Epidermal melanocyte (primary cell): ENCODE measurements around the genes ST6GALNAC2 and MFSD11.

DNA sequence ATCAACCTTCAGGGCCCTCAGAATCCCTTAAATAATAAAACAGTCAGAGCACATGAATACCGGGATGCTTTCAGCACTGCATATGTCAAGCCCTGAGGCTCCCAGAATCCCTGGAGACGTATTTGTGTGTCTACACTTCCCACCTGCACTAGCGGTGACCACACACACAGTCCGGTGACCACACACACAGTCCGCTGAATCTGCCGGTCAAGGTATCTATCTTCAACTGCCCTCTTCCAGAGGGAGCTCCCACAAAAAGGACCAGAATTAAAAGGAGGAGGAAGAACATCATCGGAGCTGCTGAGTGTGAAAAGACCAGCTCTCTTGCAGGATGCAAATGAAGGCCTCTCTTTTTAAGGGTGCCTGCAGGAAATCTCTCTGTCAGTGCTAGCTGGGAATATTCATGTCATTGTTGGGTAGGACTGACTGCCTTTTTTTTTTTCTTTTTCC is 8.1 kb downstream of the UBE2O start:
- RRBS = 25% methylated on average over 3 of the region's 7 CpGs

- RRBS = 91% methylated on average over 2 of the region's 10 CpGs
These were observed 18.1 kb downstream of the ST6GALNAC2 start for GRCh38 chr17:76567372-76568226.

DNA sequence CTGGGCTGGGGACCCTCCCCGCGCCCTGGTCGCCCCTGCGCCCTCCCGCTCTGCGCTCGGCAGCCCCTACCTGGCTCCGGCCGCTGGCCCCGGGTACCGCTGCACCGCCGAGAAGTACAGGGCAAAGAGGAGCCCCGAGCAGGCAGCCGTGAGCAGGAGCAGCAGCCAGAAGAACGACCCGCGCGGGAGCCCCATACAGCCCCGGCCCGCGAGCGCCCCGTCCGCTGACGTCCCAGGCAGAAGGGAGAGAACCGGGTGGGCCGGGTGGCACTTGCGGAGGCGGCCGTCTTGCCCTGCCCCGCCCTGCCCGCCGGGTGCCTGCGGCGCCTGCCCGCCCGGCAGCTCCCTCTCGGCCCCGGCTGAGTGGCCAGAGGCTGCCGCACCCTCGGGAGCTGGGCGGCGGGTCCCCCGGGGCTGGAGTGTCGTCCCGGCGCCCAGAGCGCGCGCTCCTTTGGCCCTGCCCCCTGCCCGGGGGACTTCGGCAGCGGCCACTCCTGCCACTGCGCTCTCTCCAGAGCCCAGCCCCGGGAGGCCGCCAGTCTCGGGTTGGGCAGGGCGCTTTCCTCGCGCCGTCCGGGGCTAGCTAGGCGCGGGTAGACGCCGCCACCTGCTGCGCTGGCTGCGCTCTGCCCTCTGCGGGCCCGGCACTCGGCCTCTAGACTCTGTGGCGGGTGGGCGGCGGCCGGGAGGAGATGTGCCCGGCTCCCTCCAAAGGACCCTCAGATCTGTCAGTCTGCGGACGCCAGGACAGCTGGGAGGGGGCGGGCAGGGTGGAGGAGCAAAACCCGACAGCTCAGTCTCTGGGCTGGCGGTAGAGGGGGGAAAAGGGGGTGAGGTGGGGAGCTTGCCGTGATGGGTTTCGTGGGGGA is at the start of gene ST6GALNAC2:
Gene ST6GALNAC2, minus strand, starts transcription at position 247 of the 869 bp plus-strand sequence.
- RRBS = 3% methylated on average over 65 of the region's 84 CpGs

DNA sequence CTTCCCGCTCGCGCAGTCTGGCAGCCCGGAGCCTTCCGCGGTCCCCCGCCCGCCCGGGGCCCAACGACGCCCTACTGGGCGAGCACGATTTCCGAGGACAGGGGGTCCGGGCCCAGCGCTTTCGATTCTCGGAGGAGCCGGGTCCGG is 228 bp downstream of the METTL23 start:
- RRBS = 2% methylated on average over 11 of the region's 20 CpGs

DNA sequence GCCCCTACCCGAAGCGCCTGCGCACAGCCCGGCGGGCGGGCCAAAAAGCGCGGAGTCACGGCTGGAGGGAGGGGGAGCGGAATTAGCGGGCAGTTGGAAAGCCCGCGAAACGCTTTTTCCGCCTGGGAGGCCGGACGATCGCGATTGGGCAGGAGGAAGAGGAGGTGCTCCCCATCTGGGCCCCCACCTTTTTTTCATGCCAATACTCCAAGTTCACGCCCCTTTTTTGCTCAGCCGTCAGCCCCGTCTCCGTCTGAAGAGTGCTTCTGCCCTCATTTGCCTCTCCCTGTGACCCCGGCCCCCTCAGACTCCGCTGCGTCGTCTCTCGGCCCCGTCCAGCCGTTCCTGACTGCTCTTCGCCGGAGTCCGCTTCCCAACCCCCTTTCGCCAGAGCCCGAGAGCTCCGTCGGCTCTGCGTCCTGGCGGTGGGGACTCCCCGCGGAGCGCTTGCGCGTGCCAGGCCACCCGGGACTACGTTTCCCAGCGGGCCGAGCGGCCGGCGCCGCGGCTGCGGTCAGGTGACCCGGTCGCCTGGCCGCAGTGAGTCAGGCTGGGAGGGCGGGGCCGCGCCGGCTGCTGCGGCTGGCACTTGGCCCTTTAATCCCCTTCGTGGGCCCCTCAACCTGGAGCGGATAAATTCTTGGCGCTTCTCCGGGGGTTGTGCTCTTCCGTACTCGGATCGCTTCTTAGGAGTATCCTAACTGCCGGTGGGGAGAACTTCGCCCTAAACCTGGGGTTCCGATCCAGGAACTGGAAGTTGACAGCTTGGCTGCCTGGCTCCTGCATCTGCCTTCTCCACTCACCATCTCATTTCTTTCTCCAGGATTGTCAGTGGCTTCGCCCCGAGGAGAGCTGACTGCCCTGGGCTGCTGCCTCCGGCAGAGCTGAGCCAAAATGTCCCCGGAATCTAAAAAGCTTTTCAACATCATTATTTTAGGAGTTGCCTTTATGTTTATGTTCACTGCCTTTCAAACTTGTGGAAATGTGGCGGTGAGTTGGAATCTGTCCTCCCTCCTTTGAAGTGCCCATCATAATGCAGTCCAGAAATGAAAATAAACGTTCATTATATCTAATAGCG is at the start of gene MFSD11:
Gene MFSD11, plus strand, starts transcription at position 661 of the 1,078 bp plus-strand sequence.
- RRBS = 2% methylated on average over 40 of the region's 79 CpGs

DNA sequence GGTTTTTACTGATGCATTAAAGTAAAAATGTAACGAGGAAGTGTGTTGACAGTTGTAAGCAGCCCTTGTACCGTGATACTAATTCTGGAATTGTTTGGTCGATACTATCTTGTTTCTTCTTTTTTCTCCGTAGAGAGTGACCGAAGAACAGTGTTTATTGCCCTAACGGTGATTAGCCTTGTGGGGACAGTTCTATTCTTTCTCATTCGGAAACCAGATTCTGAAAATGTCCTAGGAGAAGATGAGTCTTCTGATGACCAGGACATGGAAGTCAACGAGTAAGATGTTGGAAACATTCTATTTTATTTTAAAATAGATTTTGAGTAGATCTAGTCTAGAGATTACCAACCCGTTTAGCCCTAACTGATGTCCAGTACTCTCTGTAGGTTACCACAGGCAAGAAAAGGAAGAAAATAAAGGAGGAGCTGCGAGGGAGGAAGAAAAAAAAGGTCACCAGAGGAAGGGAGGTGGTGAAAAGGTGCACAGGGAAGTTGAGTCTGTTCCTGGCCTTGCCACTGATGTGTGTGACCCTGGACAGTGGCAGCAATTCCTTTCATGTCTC is 6.4 kb downstream of the MFSD11 start:
- RRBS = no CpG with 5 or more reads among the region's 10 CpGs

DNA sequence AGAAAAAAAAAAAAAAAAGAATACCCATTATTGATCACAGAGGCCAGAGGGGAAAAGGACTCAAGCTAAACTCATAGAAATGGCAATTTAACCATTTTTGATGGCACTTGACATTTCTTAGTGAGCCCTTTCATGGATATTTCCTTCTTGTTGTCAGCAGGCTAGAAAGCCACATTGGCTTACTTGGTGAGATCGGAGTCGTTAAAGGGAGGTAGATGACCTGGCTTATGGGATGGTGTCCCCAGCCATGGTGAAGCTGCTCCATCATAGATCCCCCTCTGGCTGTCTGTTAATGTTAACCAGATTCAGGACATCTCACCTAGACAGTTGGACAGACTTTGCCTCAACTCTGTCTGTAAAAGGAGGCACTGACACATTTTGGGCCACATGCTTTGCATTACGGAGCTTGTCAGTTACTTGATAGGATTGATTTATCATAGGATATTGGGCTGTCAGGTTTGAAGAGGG is 19.0 kb downstream of the MFSD11 start:
- RRBS = no CpG with 5 or more reads among the region's 3 CpGs

DNA sequence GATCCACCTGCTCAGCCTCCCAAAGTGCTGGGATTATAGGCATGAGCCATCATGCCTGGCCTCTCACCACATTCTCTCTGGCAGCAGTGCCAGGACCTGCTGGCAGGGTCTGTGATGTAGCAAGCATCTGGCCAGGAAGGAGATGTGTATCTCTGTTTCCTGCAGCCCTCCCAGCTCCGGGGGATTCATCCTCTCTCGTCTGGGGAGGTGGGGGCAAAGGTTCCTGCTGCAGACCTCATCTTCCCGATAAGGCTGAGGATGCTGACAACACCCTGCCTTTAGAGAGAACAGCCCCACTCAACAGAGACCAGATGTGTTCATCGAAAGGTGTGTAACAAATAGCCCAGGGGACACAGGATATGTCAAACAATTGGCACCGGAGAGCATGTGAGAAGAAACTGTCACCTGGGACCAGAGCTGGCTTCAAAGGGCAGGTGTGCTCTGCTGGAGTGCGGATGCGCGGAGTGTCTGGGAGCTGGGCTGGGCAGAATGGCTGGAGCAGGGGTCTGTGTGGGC is 54.8 kb upstream of the SEC14L1 start:
- RRBS = no CpG with 5 or more reads among the region's 8 CpGs

DNA sequence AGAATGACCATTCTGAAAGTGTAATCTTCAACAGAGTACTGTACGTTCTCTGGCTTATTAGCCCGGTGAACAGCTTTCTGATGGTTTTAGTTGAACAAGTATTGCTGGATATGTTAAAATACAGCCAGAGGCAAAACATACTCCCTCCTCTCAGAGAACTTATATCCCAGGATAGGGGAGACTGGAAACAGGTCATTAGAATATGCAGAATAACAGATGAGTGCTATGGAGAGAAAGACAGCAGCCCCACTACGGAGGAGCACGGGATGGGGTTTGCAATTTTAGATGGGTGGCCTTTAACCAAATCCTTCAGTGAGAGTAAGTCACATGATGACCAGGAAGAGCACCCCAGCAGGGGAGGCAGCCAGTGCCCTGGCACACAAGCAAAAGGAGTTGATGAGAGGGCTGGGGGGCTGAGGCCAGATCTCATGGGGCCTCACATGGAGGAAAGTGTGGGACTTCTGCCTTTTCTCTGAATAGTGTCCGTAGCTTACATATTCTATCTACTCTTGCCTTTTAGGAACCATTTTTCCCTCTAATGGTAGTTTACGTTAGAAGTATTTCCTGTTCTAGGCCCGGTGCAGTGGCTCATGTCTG is 43.0 kb upstream of the SEC14L1 start:
- RRBS = no CpG with 5 or more reads among the region's 7 CpGs

DNA sequence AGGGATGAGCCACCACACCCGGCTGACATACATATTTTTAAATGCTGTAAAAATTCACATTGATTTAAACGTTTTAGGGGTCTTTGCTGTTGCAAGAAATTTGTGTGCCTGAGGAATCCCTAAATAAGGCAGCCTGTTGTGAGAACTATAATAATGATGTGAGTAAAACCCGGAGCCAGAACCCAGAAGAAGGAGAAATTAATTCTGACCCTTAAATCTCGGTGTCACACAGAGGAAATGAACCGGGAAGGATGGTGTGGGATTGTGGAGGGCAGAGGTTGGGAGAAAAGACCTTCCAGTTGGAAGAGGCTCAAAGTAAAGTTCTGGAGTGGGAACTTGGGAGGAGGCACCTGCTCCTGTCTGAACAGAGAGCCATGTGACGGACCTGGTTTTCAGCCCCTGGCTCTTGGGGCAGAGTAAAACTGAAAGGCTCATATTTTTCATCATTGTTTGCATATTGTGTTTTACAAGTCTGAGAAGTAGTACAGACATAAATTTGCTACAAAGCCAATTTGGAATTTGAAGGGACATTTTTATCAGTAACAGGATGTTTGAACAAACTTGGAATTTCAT is 24.5 kb upstream of the SEC14L1 start:
- RRBS = 96% methylated on average over 2 of the region's 6 CpGs

- RRBS = no CpG with 5 or more reads among the region's 8 CpGs
These were observed 976 bp upstream of the SEC14L1 start for GRCh38 chr17:77139791-77140195.

DNA sequence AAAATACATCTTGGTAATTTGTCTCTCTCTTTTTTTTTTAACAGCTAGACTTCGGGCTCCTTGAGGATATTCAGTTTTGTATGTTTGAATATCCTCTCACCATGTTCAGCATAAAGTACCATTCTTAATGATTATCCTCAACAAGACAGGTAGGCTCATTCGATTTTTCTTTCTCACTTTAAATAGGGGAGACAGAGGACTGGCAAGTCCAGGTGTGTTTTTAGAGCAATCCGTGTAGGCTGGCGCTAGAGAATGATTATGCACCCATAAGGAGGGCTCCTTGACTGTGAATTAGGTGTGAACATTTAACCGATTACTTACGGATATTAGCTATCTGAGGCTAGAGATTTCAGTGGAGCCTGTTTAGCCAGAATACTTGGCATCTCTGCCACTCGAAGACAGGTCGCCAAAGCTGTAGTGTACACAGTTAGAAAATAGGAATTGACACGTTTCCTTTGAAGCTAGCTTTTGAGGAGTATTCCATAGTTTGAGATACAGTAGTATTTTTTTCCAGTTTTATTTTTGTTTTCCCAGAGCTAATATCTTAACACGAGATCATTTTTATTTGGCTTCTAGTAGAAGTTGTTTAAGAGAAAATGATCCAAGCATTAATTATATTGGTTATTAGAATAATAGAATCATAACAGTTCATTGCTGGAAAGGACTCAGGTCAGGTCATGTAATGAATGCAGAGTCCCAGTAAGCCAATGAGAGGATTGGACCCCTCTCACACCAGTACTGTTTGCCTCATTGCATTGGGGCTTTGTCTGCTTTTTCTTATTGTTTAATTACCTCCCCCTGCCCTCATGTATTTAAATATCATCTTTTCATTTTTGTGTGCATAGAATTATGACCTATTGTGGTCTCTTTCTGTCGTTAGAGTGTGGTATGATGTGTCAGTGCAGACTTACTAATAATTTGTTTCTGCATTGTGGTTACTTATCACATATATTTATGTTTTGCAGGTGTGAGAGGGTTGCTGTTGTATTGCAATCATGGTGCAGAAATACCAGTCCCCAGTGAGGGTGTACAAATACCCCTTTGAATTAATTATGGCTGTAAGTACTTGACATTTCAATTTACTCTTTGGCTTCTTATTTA is 2.2 kb downstream of the SEC14L1 start:
- RRBS = no CpG with 5 or more reads among the region's 11 CpGs

- RRBS = no CpG with 5 or more reads among the region's 22 CpGs
These were observed 52.9 kb upstream of the SEPTIN9 start for GRCh38 chr17:77228176-77228934.

GRCh38 chr17:77374818-77375032 is 93.4 kb downstream of the SEPTIN9 start:
- RRBS = no CpG with 5 or more reads among the region's 5 CpGs

DNA sequence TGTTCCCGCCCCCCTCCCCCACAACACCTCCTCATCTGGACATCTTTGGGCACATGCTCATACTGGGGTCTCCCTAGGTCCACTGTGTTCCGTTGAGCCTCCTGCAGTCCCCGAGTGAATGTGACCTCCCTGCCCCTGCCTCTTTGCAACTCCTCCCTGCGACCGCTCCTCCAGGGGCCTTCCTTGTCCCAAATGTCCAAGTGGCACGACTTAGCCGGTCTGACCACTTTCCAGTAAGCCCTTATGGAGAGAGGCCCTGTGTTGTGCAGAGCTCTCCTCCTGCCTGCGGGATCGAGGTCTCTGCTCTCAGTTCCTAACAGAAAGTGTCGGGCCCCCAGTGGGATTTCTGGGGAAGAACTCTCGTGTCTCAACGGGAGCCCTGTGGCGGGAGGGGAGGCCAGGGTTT is 93.7 kb downstream of the SEPTIN9 start:
- RRBS = no CpG with 5 or more reads among the region's 13 CpGs

GRCh38 chr17:77385721-77386820 is 104.8 kb downstream of the SEPTIN9 start:
- RRBS = 75% methylated on average over 3 of the region's 19 CpGs

DNA sequence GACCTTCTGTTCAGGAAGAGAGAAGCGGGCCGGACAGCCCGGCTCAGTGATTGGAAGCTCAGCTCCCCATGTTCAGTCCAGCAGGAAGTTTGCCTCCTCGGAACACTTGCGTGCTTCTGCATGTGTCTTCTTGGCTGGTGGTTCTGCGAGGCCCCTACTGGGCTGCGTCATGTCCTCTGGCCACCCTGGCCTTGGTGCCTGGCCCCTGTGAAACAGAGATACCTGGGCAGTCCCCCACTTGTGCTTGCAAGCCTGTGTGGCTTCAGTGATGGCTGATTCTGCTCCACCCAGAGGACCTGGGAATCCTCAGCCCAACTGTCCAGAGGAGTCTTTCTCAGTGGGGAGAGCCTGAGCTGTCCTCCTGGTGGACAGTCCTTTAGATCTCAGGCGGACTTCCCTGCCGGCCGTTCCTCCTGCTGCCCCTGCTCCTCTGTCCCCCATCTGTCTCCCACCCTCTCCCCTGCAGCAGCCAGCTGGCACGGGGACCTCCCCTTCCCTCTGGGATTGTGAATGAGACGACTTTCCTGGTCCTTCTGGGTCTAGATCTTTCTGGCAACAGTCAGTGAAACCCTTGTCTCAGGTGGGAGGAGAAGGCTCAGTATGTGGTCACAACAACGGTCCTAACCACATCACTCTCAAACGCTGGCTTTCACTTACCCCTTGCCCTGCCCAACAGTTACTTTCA is 139.1 kb downstream of the SEPTIN9 start:
- RRBS = 19% methylated on average over 2 of the region's 14 CpGs

GRCh38 chr17:77440381-77440974 is 159.2 kb downstream of the SEPTIN9 start:
- RRBS = no CpG with 5 or more reads among the region's 17 CpGs

GRCh38 chr17:77450297-77451201 is 169.2 kb downstream of the SEPTIN9 start:
- RRBS = no CpG with 5 or more reads among the region's 14 CpGs

DNA sequence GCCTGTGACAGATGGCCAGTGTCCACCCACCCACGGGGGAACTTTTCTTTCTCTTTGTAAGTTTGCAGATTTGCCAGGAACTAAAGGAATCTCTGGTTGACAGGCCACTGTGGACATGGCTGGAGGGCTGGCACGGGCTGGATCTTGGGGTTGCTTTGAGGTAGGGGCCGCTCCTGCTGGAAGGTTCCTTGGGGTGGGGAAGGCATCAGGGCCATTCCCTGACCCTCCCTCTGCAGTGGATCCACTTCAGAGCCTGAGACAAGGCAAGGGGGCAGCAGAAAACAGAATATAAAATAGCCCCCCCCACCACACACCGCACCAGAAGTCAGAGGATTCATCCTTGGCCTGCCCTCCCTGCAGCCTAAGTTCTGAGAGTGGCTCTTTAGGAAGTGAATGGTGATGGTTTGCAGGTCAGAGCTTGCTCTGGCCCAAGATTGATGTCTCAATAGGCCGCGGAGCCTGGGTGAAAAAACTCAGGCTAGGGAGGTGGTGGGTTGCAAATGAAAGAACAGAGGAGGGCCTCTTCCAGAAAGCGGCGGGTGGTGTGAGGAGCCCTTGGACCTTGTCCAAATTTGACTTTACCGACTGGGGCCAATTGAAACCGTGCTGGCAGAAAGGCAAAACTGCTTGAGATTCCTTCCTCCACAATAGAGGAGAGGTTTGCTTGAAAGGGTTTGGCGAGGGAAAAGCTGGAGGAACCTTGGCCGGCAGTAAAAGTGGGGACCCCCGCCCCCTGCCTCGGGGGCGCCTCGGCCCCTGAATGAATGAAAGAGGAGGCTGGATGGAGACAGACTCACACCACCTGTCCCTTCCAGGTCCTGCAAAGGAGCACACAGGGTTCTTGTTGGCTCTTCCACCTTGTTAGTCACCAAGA is 190.6 kb downstream of the SEPTIN9 start:
- RRBS = no CpG with 5 or more reads among the region's 16 CpGs